ENCODE results near the genes ZFAND6 and CEMIP.

- PRO-cap: bidirectional peak, plus-strand start at chr15:78873806, minus-strand start at chr15:78873845; unidirectional peak, minus-strand start at chr15:78874452
- CAGE, long polyA plus RNA: no peak
Observed at GRCh38 chr15:78873769-78874807, 1.4 kb downstream of the MORF4L1 start.

DNA sequence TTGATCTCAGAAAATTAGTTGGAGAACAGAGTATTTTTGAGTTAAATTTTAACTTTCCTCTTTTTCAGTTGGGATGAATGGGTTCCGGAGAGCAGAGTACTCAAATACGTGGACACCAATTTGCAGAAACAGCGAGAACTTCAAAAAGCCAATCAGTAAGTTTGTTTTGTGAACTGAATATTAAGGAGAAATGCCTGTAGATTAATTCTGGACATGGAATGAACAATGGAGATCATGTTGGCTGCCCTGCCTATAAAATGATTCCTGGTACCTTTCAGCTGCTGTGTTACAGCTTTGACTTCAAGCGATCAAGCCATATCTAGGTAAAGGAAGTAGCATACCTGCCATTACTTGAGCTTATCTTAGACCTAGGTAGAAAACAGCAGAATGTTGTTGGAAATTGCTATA is 13.4 kb downstream of the MORF4L1 start:
- PRO-cap: no peak
- CAGE, long polyA plus RNA: no peak

GRCh38 chr15:79635148-79635518 is 203.0 kb downstream of the MINAR1 start:
- PRO-cap: no peak
- CAGE, long polyA plus RNA: no peak

- PRO-cap: no peak
- CAGE, long polyA plus RNA: no peak
Observed at GRCh38 chr15:79656026-79656425, 223.9 kb downstream of the MINAR1 start.

DNA sequence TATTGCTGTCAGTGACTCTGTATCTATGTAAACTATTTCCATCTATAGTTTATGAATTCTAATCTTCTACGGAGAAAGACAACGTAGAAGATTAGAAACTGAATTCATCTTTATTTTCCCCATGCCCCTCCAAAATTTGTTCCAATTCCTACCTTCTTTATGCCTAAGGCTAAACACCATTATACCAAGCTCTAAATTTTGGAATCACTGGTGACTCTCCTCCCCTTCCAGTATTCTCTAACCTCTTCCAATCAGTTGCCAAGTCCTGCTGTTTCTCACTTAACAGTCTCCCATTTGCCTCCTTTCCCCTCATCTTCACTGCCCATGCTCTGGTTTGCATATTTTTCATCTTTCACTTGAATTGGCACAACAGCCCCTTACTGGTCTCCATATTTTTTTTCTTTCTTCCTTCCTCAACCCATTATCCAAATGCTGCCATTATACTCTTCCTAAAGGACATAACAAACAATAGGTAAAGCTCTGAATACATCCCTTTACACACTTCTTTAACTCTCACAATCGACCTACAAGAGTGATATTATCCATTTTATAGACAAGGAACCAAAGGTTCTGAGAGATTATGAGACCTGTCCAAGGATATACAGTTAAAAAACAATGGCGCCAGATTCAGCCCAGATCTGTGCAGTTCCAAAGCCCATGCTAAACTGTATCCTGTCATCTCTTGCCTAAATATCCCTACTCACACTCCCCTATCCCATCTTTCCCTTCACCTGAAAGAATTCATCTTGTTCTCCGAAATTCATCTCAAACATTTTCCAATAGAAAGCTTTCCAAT is 2.1 kb downstream of the MTHFS start:
- PRO-cap: no peak
- CAGE, long polyA plus RNA: no peak

DNA sequence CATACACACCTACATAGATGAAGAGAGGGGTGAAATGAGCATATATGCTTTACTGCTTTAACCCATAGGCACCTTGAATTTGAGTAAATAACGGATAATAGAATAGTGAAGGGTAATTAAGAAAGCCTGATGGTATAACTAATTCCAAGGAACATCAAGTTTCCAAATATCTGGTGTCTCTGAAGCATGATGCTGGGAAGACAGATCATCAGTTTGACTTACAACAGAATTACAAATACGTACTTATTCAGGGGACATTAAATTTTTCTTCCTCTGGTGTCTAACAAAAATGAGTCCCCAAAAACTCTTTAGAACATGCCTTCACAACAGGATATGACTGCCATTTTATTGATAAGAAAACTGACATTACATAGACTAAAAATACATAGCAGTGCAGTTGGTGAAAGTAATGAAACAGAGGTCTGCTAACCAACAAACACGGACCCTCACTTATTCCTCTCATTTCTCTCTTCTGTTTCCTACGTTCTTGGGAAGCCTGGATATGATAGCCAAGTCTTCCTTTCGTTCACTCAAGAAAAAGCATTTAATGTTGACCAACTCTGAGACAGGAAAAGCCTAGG is 1.0 kb downstream of the MTHFS start:
- PRO-cap: no peak
- CAGE, long polyA plus RNA: no peak

- PRO-cap: no peak
- CAGE, long polyA plus RNA: no peak
Observed at GRCh38 chr15:79970076-79970659, 828 bp downstream of the BCL2A1 start.

DNA sequence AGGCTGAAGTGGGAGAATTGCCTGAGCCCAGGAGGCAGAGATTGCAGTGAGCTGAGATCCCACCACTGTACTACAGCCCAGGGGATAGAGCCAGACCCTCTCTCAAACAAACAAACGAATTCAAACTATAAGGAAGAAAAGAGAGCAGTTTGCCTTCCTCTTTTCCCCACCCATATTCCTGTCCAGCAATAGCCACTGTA is 18.4 kb upstream of the ZFAND6 start:
- PRO-cap: no peak
- CAGE, long polyA plus RNA: no peak

DNA sequence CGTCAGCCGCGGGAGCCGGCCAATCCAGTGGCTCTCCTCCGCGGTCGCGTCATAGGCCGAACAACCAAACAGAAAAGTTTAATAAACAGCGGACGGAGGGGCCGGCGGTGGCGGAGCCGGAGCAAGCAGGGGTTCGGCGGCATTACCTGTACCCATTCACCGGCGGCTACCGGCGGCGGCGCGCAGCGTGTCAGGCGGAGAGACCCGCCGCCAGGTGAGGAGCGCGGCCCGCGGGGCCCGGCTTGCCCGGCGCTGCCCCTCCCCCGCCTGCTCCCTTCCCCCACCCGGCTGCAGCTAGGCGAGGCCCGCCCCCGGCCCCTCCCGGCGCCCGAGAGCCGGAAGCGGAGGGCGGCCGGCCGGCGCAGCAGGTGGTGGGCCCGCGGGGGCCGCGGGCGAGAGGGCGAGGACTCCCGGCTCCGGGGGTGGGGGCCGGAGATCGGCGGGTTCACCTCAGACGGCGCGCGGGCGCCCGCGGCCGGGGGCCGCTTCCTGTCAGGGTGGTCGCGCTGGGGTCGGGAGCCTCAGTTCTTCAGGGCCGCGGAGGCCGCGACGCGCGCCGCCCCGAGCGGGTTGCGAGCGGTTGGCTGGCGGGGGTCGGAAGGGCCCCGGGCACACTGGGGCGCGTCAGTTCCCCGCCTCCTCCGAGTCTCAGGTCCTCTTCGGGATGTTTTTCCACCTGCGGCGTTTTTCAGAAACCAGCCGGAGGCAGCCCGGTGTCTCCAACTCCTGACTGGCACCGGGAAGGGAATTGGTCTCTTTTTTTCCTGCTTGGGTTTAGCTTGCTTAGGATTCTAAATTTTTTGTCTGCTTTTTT is at the start of gene ZFAND6:
Gene ZFAND6 (plus strand): TSS at position 81 of the 814 bp plus-strand sequence.
- PRO-cap: bidirectional peak, plus-strand start at position 81 of the sequence, minus-strand start outside the sequence; bidirectional peak, plus-strand start at position 345 of the sequence, minus-strand start at position 269 of the sequence; bidirectional peak, plus-strand start at position 627 of the sequence, minus-strand start at position 604 of the sequence
- CAGE, long polyA plus RNA: start-site peak on the plus strand centred at position 117 of the sequence, 46 bp wide, 178 and 474 reads in 2 replicates; start-site peak on the plus strand centred at position 346 of the sequence, 58 bp wide, 33 and 52 reads in 2 replicates

GRCh38 chr15:80063183-80063709 is 3.8 kb downstream of the ZFAND6 start:
- PRO-cap: unidirectional peak, minus-strand start at chr15:80063494
- CAGE, long polyA plus RNA: no peak

DNA sequence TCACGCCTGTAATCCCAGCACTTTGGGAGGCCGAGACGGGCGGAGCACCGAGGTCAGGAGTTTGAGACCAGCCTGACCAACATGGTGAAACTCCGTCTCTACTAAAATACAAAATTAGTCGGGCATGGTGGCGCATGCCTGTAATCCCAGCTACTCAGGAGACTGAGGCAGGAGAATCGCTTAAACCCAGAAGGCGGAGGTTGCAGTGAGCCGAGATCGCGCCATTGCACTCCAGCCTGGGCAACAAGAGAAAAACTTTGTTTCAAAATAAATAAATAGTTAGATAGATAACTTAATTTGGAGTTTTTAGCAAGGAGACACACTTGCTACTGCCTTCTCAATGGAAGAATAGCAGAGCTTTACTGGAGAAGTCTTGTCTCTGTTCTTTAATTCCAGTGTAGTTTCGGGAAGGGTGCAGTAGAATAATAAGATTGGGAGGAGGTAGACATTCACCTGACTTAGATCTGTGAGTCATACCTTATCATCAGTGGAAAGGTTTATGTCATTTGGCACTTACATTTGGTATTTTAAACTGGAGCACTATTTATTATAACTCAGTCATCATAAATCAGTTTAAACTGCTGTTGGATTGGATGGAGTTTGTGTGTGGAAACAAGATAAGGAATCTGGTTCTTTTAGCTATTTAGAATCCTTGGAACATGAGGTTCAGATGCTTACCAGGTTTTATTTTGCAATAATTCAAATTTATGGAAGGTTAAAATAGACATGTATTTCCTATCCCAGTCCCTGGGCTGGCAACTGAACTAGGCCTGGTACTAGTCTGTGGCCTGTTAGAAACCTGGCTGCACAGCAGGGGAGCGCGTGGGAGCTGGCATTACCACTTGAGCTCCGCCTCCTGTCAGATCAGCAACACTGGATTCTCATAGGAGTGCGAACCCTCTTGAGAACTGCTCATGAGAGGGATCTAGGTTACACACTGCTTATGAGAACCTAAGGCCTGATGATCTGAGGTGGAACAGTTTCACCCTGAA is 34.3 kb downstream of the ZFAND6 start:
- PRO-cap: no peak
- CAGE, long polyA plus RNA: no peak

- PRO-cap: no peak
- CAGE, long polyA plus RNA: no peak
Observed at GRCh38 chr15:80126108-80126627, 26.6 kb upstream of the FAH start.

GRCh38 chr15:80129421-80129779 is 23.4 kb upstream of the FAH start:
- PRO-cap: no peak
- CAGE, long polyA plus RNA: no peak

DNA sequence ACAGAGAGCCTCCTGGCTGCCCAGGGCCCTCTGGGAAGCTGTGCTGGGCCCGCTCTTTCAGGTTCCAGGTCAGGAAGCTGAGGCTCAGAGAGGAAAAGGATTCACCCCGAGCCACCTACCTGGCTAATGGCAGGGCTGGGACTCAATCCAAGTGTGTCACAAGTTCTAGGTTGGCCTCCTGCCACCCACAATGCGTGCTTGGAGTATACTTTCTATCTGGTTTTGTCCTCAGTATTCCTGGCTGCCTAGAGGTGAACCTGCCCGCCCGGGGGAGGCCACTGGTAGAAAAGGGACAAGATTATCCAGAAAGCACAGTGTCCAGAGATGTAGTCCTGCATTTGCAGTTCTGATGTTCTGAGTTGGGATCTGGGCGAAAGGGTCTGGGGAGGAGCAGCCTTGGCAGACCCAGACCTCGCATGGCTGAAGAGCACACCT is 23.7 kb downstream of the FAH start:
- PRO-cap: no peak
- CAGE, long polyA plus RNA: no peak

- PRO-cap: no peak
- CAGE, long polyA plus RNA: no peak
Observed at GRCh38 chr15:80317319-80317976, 65.4 kb upstream of the CTXND1 start.

GRCh38 chr15:80405286-80405834 is 1.2 kb downstream of the ARNT2 start:
- PRO-cap: no peak
- CAGE, long polyA plus RNA: no peak

DNA sequence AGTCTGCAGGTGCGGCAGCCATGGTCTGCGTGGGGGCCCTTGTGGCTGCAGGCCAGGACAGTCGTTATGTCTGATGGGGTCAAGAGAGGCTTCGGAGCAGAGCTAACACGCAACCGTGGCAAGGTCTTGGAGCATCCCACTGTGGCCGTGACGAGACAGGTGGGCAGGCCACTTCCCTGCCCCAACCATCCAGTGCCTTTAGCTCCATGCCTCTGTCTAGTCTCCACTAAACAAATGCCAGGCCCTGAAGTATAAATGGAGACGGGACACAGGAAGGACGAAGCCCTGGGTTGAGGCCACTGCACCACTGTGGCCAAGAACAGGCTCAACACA is 112.0 kb upstream of the ABHD17C start:
- PRO-cap: no peak
- CAGE, long polyA plus RNA: no peak

- PRO-cap: no peak
- CAGE, long polyA plus RNA: no peak
Observed at GRCh38 chr15:80776296-80776579, 2.9 kb upstream of the CEMIP start.

DNA sequence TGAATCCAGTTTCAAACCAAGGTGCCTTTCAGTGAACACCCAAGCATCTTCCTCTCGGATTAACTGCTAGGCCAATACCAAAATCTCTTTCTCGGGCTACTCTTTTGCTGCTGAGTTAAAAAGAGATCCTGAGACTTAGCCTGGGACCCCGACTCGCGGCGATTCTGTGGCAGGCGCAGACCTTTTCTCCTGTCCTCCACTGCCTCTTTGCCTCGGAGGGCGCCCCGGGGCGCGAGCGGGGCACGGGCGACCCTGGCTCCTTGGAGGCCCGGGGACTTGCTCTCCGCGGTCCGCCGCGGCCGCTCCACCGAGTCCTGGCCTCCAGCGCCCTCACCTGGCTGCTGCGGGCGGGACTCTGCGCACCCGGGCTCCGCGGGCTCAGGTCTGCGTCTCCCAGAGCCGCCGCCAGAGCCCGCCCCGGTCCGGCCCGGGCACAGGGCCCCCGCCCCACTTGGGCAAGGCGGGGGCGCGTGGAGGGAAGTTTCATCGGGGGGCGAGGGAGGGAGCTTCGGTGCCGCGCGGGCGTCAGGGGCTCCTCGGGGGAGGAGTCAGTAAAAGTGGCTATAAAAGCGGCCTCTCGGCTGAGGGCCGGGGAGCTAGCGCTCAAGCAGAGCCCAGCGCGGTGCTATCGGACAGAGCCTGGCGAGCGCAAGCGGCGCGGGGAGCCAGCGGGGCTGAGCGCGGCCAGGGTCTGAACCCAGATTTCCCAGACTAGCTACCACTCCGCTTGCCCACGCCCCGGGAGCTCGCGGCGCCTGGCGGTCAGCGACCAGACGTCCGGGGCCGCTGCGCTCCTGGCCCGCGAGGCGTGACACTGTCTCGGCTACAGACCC is at the start of gene CEMIP:
Gene CEMIP (plus strand): TSS at position 593 of the 833 bp plus-strand sequence.
- PRO-cap: no peak
- CAGE, long polyA plus RNA: no peak

GRCh38 chr15:80857069-80857507 is 77.9 kb downstream of the CEMIP start:
- PRO-cap: no peak
- CAGE, long polyA plus RNA: no peak

Data from B cell (primary cell).